Cardiac muscle cell (in vitro differentiated cells and primary cell): Measurements from ENCODE around the genes GLI1, KIF5A and CYP27B1.

GRCh38 chr12:57419743-57420407 is 11.0 kb downstream of the R3HDM2 start:
- RAMPAGE, long total RNA = no peak
- RRBS = no CpG with 5 or more reads among the region's 3 CpGs

DNA sequence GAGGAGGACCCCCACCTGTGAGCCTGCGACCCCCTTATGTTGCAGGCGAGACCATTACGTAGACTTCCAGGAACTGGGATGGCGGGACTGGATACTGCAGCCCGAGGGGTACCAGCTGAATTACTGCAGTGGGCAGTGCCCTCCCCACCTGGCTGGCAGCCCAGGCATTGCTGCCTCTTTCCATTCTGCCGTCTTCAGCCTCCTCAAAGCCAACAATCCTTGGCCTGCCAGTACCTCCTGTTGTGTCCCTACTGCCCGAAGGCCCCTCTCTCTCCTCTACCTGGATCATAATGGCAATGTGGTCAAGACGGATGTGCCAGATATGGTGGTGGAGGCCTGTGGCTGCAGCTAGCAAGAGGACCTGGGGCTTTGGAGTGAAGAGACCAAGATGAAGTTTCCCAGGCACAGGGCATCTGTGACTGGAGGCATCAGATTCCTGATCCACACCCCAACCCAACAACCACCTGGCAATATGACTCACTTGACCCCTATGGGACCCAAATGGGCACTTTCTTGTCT is 1.4 kb downstream of the INHBE start:
- RAMPAGE, long total RNA = no peak
- RRBS = no CpG with 5 or more reads among the region's 8 CpGs

DNA sequence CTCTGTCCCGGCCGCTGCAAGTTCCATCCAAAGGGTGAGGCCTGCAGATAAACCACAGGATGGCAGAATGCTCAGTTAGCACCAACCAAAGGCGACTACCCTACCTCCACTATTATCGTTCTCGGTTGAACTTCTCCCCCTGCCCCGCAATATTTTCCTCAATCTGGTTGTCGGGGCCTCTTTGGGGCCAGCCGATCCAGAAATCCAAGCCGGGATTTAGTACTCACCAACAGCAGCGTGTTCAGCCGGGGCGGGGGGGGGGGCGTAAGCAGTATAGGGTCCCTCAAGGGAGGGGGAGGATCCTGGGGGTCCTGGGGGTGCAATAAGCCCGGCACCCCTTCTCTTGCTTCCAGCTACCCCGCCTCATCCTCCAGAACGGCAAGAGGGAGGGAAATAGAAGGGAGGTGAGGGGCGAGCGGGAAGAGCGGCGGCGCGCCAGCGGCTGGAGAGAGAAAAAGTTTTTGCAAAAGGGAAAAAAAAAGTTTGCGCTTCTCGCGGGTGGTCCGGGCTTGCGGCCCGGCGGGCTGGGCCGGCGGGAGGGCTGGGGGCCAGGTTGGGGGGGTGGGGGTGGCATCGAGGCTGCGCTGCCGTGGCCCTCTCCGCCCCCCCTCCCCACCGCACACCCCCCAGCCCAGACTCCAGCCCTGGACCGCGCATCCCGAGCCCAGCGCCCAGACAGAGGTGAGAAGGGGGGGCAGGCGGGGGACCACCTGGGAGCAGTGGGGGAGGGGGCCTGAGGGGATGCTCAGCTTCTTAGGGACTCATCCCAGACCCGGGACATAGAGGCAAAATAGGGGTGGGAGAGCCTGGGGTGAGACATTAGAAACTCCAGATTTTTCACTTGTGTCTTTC is at the start of gene GLI1:
TSS of gene GLI1 (plus strand) at position 265 of the 852 bp plus-strand sequence.
- RAMPAGE, long total RNA = no peak
- RRBS = 6% methylated on average over 1 of the region's 43 CpGs

DNA sequence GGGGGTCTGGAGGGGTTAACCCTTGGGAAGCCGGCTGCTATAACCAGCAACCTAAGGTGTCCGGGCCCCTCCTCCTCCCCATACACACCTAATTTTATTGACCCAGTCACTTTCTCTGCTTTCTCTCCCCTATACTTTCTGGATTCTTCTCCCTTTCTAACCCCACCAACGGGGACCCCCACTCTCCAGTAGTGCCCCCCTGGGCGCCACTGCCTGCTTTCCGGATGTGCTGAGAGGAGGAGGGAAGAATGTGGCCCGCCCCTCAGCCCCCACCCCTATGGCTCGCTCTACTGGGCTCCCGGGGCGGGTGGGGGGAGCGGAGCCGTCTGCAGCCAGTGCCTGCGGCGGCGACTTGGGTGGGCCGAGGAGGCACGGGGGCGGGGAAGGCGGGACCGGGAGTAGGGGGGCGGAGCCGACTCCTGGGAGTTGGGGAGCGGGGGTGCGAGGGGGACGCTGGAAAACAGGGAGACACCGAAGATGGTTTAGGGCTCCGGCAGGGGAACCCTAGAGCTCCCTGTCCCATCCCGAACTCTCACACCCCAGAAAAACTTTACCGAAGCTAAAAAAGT is 1.9 kb downstream of the GLI1 start:
- RAMPAGE, long total RNA = no peak
- RRBS = 3% methylated on average over 15 of the region's 28 CpGs

GRCh38 chr12:57474658-57475145 is 5.0 kb downstream of the ARHGAP9 start:
- RAMPAGE, long total RNA = no peak
- RRBS = no CpG with 5 or more reads among the region's 8 CpGs

- RAMPAGE, long total RNA = no peak
- RRBS = no CpG with 5 or more reads among the region's 12 CpGs
Measured at GRCh38 chr12:57478923-57479494, 657 bp downstream of the ARHGAP9 start.

- RAMPAGE, long total RNA = no peak
- RRBS = no CpG with 5 or more reads among the region's 8 CpGs
Measured at GRCh38 chr12:57516211-57516745, 4.0 kb downstream of the DDIT3 start.

DNA sequence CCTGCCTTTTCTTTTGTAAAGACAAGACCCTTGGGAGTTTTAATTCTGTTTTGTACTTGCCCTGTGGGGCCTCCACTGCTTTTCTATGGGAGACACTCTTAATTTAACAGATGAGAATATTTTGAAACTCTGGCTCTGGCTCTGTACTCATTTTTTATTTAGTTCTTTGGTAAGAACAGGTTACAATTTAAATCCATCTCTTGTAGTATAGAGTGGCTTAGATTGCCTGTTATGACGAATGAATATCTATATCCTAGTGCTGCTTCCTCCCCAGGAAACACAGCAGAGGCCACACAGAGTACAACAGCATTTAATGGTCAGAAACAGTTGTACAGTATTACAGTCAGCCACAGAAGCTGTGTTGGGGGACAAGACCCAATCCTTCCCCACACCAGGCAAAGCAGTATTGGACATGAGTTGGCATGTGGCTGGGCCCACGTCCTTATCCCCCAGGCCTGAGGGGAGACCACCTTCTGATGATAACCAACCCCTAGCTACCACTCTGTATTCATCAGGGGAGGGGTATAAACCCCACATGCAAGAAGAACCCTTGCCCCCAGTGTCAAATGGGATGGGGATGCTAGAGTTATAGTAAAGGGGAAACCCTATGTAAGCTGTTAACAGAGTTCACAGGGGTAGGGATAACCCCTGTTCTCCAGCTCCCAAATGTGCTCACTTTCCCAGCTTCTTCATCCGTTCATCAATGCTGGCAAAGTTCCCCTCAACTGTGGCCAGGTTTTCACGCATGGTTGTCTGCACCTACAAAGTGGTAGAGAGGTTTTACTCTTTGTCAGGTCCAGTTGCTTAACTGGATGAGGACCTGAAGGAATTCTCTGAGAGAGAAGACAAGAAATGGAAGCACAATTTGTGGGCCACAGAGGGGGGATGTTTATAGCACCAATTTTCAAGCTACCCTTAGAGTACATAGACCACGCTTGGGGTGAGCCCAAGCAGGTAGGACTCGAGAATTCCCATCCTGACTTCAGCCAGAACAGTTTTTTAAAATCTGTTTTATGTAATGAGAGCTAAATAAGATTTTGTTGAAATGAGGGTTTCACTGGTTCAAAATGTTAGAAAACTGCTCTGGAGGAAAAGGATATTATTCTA is 7.7 kb downstream of the MBD6 start:
- RAMPAGE, long total RNA = no peak
- RRBS = no CpG with 5 or more reads among the region's 6 CpGs

DNA sequence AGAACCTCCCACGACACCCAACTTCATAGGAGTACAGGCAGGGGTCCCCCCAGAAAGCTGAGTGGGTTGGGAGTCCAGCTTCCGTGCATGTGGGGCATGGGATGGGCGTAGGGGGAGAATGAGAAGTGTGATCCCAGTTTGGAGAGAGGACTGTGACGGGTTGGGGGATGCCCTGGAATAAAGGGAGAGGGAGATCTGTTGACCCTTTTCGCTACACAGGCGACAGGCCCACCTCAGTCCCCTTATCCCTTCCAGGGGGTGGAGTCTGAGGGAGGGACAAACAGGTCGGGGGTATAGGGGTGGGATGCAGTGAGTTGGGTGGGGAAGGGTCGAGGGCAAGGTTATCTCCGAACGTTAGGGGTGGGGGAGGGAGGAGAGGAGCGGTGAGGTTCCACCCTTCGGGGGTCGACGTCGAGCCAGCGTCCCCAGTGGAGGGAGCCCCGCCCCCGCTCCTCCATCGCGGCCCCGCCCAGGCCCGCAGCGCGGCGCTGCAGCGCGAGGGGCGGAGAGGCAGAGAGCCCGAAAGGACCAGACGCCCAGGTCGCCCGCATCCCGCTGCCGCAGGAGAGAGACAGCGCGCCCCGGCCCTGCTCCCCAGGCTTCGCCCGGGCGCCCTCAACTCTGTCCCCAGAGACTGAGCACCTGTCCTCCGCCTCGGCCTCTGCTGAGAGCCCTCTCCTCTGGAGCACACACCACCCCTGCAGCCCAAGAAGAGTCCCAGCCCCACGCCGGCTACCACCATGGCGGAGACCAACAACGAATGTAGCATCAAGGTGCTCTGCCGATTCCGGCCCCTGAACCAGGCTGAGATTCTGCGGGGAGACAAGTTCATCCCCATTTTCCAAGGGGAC is at the start of gene KIF5A:
TSS of gene KIF5A (plus strand) at position 513 of the 851 bp plus-strand sequence.
- RAMPAGE, long total RNA = no peak
- RRBS = 2% methylated on average over 5 of the region's 49 CpGs

GRCh38 chr12:57718909-57719319 is 19.6 kb downstream of the AGAP2 start:
- RAMPAGE, long total RNA = no peak
- RRBS = no CpG with 5 or more reads among the region's 3 CpGs

- RAMPAGE, long total RNA = no peak
- RRBS = no CpG with 5 or more reads among the region's 9 CpGs
Measured at GRCh38 chr12:57722888-57723521, 15.5 kb downstream of the AGAP2 start.

DNA sequence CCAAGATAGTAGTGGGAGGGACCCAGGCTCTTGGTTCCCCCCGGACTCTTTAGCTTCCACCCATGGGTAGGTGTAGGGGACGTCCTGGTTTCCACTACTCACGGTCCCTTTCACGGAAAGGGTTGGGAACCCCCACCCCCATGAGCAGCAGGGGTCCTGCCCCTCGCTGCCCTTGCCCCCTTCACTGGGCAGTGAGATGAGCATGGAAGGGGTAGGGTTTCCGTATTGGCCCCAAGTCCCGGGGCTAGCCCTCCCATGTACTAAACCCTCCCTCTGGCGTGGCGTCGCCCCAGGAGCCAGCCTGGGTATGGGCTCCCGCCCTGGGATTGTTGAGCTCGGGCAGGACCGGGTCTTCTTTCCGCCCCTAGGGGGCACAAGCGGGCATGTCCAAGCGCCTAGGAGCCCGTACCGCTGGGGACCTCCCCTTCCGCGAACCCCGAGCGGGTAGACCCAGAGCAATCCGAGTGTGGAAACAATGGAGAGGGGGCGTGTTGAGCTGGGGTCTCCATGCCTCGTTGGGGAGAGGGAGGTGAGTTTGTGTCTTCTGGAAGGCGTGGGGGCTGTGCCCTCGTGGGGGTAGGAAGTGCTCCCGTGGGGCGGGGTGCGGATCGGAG is 12.6 kb downstream of the AGAP2 start:
- RAMPAGE, long total RNA = no peak
- RRBS = 1% methylated on average over 4 of the region's 31 CpGs

DNA sequence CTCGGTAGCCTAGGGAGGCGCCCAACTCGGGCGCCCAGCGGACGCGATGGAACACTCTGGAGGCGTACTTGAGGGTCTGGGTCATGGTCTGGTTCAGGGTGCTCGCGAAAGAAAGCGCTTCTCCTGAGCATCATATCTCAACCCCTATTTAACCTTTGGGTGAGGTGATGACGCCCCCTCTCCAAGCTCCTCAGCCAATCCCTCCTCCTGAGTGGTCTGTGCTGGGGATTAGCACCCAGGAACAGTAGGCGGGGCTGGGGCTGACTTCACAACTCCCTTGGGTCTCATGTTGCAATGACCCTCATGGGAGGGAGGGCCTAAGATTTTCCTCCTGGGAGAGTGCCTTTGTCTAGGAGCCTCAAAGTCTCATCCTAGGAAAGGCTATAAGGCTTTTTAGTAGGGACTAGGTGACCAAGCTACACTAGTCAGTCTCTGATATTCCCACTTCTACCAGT is at the start of gene CYP27B1:
TSS of gene CYP27B1 (minus strand) at position 122 of the 455 bp plus-strand sequence.
- RAMPAGE, long total RNA = no peak
- RRBS = no CpG with 5 or more reads among the region's 13 CpGs

- RAMPAGE, long total RNA = no peak
- RRBS = 5% methylated on average over 4 of the region's 19 CpGs
Measured at GRCh38 chr12:57771414-57771970, 413 bp downstream of the METTL1 start.

DNA sequence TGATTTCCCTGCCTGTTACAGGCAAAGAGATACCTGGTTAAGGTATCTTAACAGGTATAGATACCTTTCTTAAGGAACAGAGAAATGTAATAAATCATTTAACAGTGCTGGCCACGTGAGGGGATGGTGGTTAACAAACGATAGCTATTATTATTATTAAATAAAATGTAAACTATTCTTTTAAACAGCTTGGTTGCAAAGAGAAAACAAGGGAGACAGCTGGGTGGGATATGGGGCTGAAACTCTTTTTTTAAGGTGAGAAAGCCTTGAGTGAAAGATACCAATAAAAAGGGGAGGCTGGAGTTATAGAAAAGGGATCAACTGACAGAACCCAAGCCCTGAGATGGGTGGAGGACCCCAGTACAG is 7.4 kb upstream of the AVIL start:
- RAMPAGE, long total RNA = no peak
- RRBS = no CpG with 5 or more reads among the region's 2 CpGs

GRCh38 chr12:57826775-57827269 is 8.3 kb upstream of the AVIL start:
- RAMPAGE, long total RNA = no peak
- RRBS = no CpG with 5 or more reads among the region's 1 CpG

DNA sequence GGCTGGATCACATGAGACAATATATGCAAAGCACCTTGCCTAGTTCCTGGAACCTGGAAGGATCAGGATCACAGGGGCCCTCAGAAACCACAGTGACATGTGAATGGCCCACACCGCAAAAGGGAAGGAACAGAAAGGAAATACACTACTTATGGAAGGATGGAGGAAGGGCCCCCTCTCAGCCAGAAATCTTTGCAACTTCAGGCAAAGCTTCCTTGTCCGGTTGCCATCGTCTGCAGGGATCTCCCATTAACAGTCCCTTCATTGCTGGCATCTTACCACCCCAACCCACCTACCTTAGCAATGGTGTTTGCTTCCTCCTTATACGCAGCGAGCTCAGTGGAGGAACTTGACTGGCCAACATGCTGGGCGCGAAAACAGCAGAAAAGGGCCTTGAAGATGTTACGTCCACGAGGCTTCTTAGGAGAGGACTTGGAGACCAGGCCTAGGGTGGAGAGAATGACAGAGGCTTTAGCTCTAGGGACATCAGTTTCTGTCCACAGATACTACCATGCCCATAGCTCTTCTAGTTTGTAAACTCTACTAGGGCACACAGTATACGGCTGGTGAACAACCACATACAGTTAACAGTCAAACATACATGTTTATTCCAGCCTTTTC is 10.7 kb upstream of the AVIL start:
- RAMPAGE, long total RNA = no peak
- RRBS = no CpG with 5 or more reads among the region's 10 CpGs

DNA sequence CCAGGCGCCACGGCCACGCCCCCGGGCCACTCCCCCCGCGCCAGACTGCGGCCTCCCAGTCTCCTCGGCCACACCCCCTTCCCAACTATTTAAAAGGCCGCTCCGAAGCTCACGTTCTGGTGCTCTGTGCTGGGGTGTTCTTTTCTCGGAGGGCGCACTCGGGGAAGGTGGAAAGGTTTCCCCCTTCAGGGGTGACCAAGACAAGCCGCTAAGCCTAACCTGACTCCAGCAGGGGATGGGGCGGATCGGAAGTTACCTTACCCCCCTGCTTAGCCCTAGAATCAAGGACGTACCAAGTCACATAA is 526 bp upstream of the CTDSP2 start:
- RAMPAGE, long total RNA = no peak
- RRBS = 0% methylated on average over 4 of the region's 18 CpGs

DNA sequence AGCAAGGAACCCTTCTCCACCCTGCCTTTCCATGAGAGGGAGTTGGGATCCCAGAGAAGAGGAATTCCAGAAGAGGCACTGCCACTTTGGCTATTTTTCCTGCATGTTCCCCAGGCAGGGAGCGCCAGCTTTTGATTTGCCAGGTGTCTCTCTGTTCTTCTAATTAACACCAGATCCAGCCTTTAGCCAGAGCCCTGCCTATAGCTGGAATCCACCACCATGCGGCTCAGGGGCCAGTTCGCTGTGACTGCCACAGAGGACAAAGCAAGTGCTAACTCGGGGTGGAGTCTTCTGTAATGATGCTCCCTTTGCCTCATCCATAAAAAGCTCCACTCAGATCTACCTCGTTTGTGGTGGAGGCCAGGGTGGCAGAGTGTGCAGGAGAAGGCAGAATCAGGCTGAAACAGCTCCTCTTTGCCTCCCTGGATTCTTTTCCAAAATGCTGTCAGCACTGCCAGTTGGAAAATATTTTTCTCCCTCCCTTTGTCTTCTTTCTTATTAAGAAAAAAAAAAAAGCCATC is 17.9 kb upstream of the CTDSP2 start:
- RAMPAGE, long total RNA = no peak
- RRBS = no CpG with 5 or more reads among the region's 5 CpGs

- RAMPAGE, long total RNA = no peak
- RRBS = no CpG with 5 or more reads among the region's 12 CpGs
Measured at GRCh38 chr12:57890357-57891152, 44.0 kb upstream of the CTDSP2 start.